Fibroblast of the aortic adventitia (primary cell): ENCODE measurements around the genes IL22RA2 and OLIG3.

- CAGE, long polyA plus RNA: no peak
Observed at GRCh38 chr6:135984600-135985044, 133.1 kb downstream of the PDE7B start.

DNA sequence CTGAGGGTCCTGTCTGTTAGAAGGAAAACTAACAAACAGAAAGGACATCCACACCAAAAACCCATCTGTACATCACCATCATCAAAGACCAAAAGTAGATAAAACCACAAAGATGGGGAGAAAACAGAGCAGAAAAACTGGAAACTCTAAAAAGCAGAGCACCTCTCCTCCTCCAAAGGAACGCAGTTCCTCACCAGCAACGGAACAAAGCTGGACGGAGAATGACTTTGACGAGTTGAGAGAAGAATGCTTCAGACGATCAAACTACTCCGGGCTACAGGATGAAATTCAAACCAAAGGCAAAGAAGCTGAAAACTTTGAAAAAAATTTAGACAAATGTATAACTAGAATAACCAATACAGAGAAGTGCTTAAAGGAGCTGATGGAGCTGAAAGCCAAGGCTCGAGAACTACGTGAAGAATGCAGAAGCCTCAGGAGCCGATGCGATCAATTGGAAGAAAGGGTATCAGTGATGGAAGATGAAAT, 149.7 kb downstream of the PDE7B start:
- CAGE, long polyA plus RNA: no peak

DNA sequence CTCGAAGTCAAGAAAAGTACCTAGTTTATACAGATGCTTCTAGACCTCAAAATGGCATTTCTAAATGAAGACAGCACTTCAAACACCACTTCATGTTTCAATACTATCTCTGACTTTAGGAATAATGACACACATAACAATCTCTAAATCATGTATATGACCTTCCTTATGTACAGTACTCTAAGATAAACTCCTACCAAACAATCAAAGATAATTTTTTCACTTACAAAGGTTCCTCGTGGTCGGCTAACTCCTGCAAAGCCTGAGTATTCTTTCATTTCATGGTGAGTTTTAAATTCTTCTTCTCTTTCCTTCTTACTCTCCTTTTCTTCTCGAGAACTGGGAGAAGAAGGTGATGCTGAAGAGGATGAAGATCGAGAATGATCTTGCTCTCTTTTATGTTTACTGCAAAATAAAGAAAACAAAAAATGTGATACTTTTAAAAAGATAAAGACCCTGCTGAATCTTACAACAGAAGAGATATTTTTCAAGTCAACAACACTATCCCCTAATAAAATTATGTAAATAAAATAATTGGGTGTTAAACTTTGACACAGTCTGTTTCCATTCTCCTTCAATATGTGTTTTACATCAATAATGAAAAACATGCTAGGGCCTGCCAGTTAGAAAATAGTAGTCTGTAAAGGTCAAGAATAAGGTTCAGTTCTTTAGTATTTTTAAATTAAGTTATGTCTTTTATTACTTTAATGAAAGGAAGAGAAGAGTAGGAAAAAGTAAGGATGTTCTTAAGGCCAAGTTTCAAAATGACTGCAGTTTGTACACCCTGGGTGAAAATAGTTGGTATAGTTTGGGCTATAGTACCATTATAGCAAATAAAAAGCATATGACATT, 18.1 kb upstream of the MTFR2 start:
- CAGE, long polyA plus RNA: no peak

GRCh38 chr6:136268787-136270048, 19.1 kb upstream of the MTFR2 start:
- CAGE, long polyA plus RNA: no peak

GRCh38 chr6:136290115-136291194, 809 bp upstream of the BCLAF1 start:
- CAGE, long polyA plus RNA: no peak

DNA sequence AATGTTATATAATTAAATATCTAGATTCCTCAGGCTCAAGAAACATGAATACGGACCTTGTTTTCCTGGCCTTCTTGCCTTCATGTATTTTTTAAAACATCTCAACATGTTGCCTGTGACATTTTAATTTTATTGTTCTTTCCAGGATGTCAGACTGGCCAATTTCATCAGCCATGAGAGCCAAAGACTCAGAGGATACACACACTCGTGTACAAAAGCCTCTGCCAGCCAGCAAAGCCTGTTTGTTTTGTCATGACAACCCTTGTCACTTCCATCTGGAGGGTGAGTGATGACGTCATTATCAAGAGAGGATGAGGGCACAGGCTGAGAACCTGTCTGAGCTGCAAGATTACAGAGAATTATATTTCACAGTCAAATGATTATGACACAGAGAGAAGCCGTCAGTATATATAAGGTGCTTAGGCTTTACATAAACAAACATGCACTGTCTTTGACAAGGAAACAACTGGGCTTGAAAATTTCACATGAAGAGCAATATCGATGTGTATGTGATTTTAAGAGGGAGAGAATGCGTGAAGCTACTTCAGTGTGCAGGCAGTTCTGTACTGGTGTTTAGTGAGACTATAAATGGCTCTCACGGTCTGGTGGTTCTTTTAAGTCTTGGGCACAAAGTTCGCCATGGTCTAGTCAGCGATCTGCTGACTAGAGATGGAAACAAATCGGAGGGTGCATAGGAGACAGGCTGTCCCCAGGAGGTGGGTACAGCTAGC, 36.4 kb upstream of the BCLAF1 start:
- CAGE, long polyA plus RNA: no peak

- CAGE, long polyA plus RNA: no peak
Observed at GRCh38 chr6:136362401-136363408, 73.1 kb upstream of the BCLAF1 start.

DNA sequence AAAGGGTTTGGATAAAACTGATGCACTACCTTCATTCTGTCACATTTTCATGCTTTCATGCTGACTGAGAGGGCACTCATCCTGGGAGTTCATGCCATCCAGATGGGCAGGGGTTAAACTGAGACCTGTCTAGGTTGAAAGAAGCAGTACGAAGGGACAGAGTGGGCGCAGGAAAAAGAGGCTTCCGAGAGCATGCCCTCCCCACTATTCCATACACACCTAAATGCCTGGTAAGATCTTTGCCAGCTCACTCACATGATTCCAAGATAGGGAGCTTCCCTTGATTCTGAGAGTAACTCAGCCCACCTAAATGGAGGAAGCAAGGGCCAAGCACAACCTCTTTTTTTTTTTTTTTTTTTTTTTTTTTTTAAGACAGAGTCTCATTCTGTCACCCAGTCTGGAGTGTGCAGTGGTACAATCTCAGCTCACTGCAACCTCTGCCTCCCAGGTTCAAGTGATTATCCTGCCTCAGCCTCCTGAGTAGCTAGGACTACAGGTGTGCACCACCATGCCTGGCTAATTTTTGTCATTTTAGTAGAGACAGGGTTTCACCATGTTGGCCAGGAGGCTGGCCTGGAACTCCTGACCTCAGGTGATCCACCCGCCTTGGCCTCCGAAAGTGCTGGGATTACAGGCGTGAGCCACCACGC, 2.8 kb downstream of the MAP3K5 start:
- CAGE, long polyA plus RNA: no peak

DNA sequence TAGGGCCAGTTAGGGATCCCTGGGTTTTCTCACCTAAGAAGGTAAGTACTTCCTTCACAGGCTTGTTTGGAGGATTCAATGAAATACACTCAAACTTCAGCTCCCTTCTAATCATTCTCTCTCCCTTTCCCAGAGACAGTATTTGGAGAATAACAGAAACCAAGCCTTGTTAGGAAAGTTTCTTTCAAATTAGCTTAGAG, 2.3 kb downstream of the MAP3K5 start:
- CAGE, long polyA plus RNA: no peak

GRCh38 chr6:137173491-137174070, at the start of gene IL22RA2:
TSS of gene IL22RA2 (minus strand) at chr6:137173644.
- CAGE, long polyA plus RNA: no peak

DNA sequence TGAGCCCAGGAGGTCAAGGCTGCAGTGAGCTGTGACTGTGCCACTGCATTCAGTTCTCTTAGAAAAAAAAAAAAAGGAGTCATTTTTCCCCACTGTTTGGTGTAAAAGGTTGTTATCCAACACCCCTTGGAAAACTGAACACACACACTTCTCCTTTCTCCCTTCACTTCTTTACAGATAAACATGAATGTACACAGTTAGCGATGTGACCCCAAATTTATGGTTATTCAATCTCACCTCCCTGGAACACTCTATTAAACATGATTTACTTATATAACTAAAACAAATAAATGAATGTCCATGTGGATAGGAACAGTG, 9.0 kb downstream of the IFNGR1 start:
- CAGE, long polyA plus RNA: no peak

GRCh38 chr6:137230589-137231025, 11.4 kb upstream of the IFNGR1 start:
- CAGE, long polyA plus RNA: no peak

- CAGE, long polyA plus RNA: no peak
Observed at GRCh38 chr6:137232521-137232997, 13.4 kb upstream of the IFNGR1 start.

- CAGE, long polyA plus RNA: no peak
Observed at GRCh38 chr6:137490044-137490603, 4.1 kb downstream of the OLIG3 start.

- CAGE, long polyA plus RNA: no peak
Observed at GRCh38 chr6:137494218-137494482, at the start of gene OLIG3. TSS of gene OLIG3 (minus strand) at chr6:137494394.

GRCh38 chr6:137724750-137725192, 142.3 kb upstream of the TNFAIP3 start:
- CAGE, long polyA plus RNA: no peak

DNA sequence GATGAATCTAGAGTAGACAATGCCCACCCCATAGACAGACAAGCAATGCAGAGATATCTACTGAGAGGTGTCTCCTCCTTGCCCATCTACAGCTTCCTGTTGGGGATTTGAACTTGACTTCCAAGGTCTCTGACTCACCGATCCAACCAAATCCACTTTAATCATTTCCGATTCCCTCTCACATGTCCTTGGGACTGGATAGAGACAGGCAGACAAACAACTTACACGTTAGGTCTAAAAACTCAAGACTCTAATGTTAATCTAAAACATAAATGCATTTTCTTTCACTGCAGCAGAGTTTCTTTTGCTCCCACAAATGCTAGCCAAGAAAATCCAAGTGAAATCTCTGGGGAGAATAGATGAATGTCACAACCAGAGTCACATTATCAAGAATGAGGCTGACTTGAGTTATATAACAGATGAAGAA, 75.5 kb upstream of the TNFAIP3 start:
- CAGE, long polyA plus RNA: no peak

- CAGE, long polyA plus RNA: no peak
Observed at GRCh38 chr6:137870656-137871890, 4.0 kb downstream of the TNFAIP3 start.

GRCh38 chr6:137874750-137875011, 7.6 kb downstream of the TNFAIP3 start:
- CAGE, long polyA plus RNA: no peak

DNA sequence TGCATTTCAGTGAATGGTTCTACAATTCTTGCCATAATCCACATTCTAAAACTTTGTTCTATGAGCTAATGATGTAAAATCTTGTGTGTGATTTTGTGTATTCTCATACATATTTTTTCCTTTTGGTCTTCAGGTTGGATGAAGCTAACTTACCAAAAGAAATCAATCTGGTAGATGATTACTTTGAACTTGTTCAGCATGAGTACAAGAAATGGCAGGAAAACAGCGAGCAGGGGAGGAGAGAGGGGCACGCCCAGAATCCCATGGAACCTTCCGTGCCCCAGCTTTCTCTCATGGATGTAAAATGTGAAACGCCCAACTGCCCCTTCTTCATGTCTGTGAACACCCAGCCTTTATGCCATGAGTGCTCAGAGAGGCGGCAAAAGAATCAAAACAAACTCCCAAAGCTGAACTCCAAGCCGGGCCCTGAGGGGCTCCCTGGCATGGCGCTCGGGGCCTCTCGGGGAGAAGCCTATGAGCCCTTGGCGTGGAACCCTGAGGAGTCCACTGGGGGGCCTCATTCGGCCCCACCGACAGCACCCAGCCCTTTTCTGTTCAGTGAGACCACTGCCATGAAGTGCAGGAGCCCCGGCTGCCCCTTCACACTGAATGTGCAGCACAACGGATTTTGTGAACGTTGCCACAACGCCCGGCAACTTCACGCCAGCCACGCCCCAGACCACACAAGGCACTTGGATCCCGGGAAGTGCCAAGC, 11.4 kb downstream of the TNFAIP3 start:
- CAGE, long polyA plus RNA: no peak